Subcutaneous preadipocyte (primary cell): Measurements from ENCODE around the gene GRIK2.

- CAGE, long polyA plus RNA = no peak
Measured at GRCh38 chr6:101393537-101394485, at the start of gene GRIK2. Gene GRIK2, plus strand, starts transcription at chr6:101393708.

DNA sequence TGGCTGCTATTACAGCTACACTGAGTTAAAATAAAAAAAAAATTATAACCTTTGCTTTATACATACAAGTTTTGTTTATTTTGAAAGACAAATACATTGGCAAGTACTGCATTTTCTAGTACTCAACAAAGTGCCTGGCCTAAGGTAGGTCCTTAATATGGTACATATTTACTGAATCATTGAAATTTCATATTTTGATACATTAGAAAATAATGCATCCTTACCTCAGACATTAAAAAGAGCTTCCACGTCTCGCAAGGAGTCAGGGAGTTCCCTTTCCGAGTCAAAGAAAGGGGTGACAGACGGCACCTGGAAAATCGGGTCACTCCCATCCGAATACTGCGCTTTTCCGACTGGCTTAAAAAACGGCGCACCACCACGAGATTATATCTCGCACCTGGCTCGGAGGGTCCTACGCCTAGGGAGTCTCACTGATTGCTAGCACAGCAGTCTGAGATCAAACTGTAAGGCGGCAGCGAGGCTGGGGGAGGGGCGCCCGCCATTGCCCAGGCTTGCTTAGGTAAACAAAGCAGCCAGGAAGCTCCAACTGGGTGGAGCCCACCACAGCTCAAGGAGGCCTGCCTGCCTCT lies 776.2 kb downstream of the GRIK2 start:
- CAGE, long polyA plus RNA = no peak

- CAGE, long polyA plus RNA = no peak
Measured at GRCh38 chr6:103454704-103454966, 1405.1 kb downstream of the HACE1 start.

DNA sequence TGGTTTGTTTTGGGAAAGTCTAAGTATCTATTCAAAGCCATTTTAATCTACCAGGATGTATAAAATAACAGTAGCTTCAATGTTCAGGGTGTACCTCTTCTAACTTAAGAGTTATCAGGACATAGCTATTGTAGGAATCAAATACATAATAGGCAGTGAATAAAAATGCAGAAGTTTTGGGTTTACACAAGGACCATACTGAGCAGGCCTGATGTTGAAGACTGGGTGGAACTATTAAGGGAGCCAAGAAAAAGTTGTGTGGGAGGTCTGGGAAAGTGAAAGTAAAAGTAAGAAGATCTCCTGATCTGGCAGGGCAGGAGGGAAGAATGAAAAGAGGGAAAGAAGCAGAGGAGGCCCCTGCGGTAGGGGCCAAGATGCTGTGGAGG lies 1184.0 kb downstream of the HACE1 start:
- CAGE, long polyA plus RNA = no peak

DNA sequence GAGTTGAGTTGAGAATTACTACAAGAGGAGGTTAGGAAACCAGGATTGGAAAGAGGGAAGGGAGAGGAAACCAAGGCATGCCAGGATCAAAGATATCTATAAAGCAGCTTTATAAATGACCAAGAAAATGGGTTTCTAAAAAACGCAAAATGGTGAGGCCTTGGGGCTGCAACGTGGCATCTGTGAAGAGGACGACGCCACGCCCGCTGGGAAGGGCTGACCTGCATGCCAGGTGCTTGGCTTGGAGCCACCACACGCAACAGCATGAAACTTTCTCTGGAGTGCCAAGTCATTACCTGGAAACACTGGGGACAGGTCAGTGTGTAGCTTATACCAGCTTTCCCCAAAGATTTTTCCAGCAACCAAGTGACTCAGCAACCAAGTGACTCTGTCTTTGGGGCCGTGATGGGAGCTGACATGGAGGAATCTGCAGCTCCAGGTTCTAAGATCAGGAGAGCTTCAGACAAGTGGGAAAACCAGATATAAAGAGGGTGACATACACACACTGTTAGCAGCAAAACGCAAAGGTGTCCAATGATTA lies 39.6 kb downstream of the BVES start:
- CAGE, long polyA plus RNA = no peak

GRCh38 chr6:105796096-105796771 lies 289.9 kb upstream of the PRDM1 start:
- CAGE, long polyA plus RNA = no peak

DNA sequence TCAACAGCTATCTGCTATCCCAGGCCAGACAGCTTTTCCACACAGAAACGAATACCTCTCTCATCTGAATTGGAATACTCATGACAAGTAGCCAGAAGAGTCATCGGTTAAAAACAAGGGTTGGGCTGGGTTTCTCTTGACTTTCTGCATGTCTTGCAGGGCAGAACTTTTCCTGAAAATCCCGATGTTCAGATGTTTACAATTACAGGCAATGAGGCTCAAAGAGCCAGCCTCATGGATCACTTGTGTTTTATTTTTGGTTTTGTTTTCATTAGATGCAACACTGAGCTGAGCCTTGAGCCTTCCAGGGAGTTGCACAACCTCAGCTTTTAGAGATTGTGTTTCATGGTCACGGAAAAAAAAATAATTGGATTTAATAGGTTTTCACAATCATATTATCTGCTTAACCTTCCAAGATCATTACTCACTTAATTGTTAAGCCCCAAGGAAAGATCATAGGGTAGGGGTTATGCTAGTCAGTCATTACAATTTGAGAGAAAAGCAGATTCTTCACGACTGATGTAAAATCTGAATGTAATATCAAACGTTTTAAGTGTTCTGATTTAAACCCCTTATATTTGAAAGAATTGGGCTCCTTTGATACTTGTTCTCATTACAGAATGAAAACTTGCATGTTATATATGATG lies 288.1 kb upstream of the PRDM1 start:
- CAGE, long polyA plus RNA = no peak

- CAGE, long polyA plus RNA = no peak
Measured at GRCh38 chr6:105810178-105810971, 275.8 kb upstream of the PRDM1 start.

DNA sequence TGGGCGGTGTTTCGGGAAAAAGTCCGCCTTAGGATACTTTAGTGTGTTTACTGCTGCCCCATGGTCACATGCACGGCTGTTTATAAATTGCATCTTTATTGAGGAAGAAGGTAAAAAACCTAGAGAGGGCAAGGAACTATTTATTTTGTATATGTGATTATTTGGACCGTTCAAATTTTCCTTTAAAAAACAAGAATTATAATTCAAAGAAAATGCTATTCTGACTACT lies 118.4 kb downstream of the RTN4IP1 start:
- CAGE, long polyA plus RNA = no peak

GRCh38 chr6:106512384-106513614 lies 116.5 kb downstream of the RTN4IP1 start:
- CAGE, long polyA plus RNA = no peak

GRCh38 chr6:106514319-106514787 lies 114.9 kb downstream of the RTN4IP1 start:
- CAGE, long polyA plus RNA = no peak

DNA sequence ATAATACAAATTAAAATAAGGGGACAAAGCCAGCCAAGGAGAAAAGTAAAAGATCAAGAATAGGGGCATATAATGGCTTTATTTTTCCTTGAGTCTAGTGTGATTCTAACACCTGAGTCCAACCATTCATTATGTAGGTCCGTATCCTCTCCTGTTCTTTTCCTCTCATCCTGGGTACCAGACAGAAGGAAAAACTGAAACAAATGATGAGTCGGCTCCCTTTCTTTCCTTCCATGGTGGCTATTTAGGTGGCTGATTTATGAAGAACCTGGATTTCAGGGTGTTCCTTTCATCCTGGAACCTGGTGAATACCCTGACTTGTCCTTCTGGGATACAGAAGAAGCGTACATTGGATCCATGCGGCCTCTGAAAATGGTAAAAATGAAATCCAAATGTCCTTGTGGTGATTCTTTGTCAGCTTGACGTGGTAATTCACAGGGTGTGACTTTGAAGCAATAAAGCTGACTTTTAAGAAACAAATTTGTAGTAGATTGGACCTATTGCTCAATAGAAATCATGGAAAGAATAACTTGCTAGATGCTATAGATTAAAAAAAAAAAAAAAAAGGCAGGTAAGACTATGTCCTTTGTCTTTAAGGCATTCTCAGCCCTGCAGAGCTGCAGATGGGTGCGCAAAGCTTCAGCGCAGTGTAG lies 90.0 kb downstream of the RTN4IP1 start:
- CAGE, long polyA plus RNA = no peak

- CAGE, long polyA plus RNA = no peak
Measured at GRCh38 chr6:106567936-106568235, 61.4 kb downstream of the RTN4IP1 start.

DNA sequence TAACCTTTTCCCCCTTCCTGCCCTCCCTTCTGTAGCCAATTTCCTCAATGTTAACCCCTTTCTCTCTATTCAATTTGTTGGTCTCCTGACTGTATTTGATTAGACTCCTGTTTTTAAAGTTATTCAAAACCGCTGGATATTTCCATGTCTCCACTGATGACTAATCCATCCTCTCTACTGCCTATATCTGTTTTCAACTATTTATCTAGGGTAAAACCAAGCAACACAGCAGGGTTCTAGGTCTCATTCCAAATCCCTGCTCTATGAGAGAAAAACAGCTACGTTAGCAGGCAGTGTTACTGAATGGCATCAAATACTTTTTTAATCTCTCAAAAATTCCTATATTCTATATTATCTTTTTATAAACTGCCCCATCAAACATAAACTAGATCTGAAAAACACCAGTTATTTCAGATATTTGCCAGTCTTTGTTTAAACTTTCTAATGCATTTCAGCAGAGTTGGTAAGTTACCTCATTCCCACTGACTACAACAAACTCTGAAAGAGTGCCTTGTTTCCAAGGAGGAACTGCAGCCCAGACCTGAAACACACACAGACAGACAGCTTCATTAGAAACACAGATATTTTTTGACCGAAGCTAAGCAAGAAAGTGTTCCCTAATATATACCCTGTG lies 8.2 kb downstream of the RTN4IP1 start:
- CAGE, long polyA plus RNA = no peak

- CAGE, long polyA plus RNA = no peak
Measured at GRCh38 chr6:106694321-106694722, 64.9 kb downstream of the QRSL1 start.

GRCh38 chr6:106703057-106703819 lies 73.9 kb downstream of the QRSL1 start:
- CAGE, long polyA plus RNA = no peak

- CAGE, long polyA plus RNA = no peak
Measured at GRCh38 chr6:106715304-106715503, 85.8 kb downstream of the QRSL1 start.

DNA sequence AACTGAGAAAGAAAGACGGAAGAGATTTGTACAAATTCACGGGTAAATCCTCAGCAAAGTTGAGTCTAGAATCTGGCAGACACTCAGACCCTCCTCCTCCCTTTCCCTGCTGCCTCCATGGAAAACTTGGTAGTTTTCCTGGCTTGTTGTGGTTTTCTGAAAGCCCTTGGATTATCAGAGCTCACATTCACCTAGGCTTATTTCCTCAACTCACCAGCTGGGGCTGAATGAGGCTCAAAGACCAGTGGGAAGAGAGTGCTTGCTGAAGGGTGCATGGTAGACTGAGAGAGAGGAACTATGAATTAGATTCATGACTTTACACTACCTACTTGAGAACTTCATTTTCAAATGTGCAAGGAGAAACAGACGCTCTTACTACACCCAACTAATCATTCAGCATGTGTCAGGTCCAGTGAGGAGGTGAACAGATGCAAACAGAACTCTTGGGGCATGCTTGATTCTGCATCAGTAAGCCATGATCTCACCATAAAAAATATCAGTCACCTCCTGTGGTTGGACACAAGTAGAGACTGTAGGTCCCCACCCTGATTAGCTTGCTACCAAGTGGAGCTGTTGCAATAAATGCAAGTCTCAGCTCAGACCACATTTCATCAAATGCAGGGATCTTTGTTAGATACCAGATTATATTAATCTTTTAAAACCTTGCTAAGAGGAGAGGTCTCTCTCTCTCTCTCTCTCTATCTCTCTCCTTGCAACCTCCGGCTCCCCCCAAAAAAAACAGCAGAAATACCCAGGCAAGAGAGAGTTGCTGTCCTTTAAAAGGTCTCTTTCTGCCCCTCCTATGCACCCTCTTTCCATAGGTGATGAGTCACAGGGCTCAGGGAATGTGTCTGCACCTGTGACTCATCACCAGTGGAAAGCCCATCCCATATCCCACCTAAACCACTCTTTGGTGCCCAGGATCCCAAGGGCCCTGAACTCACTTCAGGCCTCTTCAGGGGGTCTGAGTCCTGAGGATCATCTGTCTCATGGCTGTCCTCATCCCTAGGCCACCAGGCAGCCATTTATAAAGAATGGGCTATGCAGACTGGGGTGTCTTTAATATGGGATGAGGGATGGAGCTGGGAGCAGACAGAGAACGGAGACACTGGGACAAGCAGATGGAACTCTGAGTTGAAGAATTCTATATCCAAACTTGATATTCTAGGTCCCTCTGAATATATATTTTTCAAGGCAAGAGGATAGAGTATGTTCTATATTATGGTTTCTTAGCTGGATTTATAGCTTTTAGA lies 154.4 kb downstream of the QRSL1 start:
- CAGE, long polyA plus RNA = no peak

DNA sequence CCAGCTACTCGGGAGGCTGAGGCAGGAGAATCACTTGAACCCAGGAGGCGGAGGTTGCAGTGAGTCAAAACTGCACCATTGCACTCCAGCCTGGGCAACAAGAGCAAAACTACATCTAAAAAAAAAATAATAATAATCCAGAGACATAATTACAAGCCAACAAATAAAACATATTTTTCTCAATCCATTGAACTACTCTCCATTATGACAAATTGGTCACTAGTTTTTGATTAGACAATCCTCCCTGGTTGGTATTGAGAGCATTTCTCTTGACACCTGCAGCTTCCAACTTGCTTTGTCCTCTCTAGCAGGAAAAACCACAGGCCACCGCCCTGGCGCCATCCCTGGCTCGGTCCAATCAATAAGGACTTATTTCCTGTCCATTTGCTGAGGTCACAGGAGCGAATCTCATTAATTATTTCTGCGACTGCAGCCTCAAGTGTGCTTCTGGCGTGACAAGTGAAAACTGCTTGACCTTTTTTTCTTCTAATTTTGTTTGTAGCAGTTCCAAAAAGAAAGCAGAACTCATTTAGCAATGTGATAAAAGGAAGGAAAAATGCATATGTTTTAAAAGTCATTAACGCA lies 38.7 kb upstream of the BEND3 start:
- CAGE, long polyA plus RNA = no peak

- CAGE, long polyA plus RNA = no peak
Measured at GRCh38 chr6:107540309-107540637, 50.4 kb downstream of the SOBP start.